NT2/D1 (cell line): ENCODE measurements around the genes NUDT9 and ABCG2.

- RRBS, 2 experiments: no CpG with 5 or more reads among the region's 18 CpGs
These were observed 426.8 kb downstream of the MAPK10 start for GRCh38 chr4:85932743-85933701.

DNA sequence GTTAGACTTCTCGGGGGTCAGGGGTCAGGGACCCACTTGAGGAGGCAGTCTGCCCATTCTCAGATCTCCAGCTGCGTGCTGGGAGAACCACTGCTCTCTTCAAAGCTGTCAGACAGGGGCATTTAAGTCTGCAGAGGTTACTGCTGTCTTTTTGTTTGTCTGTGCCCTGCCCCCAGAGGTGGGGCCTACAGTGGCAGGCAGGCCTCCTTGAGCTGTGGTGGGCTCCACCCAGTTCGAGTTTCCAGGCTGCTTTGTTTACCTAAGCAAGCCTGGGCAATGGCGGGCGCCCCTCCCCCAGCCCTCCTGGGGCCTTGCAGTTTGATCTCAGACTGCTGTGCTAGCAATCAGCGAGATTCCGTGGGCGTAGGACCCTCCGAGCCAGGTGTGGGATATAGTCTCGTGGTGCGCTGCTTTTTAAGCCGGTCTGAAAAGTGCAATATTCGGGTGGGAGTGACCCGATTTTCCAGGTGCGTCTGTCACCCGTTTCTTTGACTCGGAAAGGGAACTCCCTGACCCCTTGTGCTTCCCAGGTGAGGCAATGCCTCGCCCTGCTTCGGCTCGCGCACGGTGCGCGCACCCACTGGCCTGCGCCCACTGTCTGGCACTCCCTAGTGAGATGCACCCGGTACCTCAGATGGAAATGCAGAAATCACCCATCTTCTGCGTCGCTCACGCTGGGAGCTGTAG lies 284.0 kb downstream of the MAPK10 start:
- RRBS, 2 experiments: no CpG with 5 or more reads among the region's 29 CpGs

GRCh38 chr4:86358231-86358837 lies 1.5 kb downstream of the MAPK10 start:
- RRBS, 2 experiments: no CpG with 5 or more reads among the region's 3 CpGs

GRCh38 chr4:86595495-86595908 lies 1.4 kb downstream of the PTPN13 start:
- RRBS, 2 experiments: no CpG with 5 or more reads among the region's 9 CpGs

DNA sequence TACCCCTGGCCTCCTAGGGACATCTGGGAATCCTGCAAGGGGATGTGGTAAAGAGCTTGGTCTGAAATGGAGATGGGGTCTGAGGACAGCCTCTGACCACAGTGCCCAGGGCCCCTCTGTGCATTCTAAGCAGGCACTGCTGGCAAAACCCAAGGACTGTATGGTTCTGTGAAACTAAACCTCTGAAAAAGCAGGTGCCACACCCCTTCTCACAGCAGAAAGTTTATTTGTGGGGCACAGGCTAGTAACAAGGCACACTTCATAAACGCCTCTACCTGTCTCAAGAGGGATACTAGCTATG lies 638 bp upstream of the SLC10A6 start:
- RRBS, 2 experiments: no CpG with 5 or more reads among the region's 1 CpG

- RRBS, 2 experiments: no CpG with 5 or more reads among the region's 3 CpGs
These were observed 55.4 kb downstream of the AFF1 start for GRCh38 chr4:86990139-86990630.

- RRBS, 2 experiments: no CpG with 5 or more reads among the region's 5 CpGs
These were observed 100.0 kb downstream of the AFF1 start for GRCh38 chr4:87034813-87035118.

DNA sequence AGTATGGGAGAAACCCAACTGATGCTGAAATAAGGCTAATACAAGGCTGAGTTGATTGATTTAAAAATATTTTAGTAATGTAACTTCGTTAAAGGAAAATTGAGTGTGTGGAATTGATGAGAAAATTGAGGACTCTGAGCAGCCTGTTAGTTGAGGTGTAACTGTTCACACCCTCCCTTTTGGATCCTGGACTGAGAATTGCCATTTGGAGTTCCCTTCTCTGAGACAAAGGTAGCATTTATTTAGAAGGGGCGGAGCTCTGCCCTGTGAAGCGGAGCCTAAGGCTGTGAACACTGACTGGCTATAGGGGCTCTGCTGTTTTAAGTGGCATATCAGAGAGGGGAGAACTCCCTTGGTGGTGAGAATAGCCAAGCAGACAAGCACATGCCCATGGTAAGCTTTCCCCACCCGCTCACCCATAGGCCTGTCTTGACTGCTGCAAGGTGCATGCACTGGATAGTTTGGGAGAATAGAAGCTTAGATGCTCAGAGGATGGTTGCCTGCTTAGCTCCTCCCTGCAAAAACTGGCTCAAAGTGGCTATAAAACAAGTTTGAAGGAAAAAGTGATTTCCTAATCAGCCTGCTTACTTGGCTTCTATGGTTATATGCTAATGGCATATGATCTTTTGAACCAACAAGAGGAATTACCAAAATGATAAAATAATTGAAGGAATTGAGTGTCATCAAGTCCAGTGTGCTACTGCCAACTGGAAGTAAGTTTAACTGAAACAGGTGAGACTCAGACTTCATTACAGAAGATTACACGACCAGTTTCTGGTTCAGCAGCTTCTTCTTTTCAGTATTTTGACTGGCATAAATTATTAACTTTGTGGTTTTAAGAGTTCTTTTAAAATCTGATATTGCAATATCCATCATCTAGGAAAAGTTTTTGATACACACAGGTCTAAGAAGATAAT lies 108.3 kb downstream of the AFF1 start:
- RRBS, 2 experiments: no CpG with 5 or more reads among the region's 5 CpGs

DNA sequence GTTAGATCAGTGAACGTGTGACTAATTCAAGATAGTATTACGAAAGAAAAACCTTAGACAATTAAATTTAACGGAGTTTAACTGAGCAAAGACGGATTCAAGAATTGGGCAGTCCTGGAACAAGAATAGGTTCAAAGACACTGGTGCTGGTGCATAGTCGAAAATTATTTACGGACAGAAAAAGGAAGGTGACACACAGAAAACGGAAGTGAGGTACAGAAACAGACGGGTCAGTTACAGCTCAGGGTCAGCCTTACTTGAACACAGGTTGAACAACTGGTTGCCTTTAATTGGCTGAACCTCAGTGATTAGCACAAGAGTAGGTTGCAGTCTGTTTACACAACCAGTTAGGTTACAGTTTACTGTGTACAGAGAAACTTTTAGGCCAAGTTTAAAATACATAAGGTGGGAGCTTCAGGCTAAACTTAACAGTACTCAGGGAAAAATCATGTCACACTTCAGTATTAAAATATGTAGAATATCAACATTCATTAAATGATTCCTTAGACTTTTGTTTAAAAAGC lies 31.4 kb downstream of the KLHL8 start:
- RRBS, 2 experiments: no CpG with 5 or more reads among the region's 8 CpGs

DNA sequence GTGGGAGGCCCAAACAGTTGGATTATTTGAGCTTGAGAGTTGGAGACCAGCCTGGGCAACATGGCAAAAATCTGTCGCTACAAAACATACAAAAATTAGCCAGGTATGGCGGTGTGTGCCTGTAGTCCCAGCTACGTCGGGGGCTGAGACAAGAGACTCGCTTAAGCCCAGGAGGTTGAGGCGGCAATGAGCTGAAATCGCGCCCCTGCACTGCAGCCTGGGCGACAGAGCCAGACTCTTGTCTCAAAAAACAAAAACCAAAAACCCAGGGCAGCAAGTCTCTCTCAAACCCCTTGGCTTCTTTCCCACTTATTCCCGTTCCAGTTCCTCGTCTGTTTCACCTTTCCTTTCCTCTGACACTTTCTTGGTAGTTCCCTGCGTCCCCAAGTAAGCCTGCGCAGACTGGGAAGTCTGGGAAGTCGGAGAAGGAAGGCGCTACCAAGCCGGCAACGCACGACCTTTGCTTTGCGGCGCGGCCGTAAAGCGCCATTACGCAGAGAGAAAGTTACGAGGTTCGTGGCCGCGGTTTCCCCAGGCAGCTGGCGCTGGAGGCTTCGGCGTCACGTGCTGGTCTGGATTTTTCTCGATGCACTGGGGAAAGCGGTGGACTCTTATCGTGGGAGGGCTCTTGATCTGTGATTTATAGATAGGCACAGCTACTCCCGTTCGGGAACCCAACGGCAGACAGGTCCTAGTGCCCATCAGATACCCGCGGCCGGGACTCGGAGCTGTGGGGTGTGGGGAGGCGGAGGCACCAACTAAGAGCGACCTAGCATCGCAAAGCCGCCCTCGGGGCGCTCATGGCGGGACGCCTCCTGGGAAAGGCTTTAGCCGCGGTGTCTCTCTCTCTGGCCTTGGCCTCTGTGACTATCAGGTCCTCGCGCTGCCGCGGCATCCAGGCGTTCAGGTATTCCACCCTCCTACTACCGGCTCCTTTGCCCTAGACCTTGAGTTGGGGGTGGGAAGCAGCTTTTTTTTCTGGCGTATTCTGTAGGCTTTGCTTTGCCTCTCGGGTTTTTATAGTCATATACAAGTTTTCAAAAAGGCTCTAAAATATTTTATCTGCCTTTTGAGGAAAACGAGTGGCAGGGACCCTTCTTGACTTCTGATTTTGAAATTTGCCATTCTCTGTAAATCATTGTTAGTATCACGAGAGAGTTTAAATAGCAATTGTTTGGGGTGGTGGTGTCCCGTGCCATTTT lies at the start of gene NUDT9:
Gene NUDT9 (plus strand): TSS at position 468 of the 1,202 bp plus-strand sequence.
- RRBS, 2 experiments: no CpG with 5 or more reads among the region's 63 CpGs

- RRBS, 2 experiments: no CpG with 5 or more reads among the region's 3 CpGs
These were observed 52.2 kb downstream of the SPARCL1 start for GRCh38 chr4:87476899-87477362.

- RRBS, 2 experiments: no CpG with 5 or more reads among the region's 2 CpGs
These were observed 4.7 kb downstream of the SPARCL1 start for GRCh38 chr4:87524353-87524903.

DNA sequence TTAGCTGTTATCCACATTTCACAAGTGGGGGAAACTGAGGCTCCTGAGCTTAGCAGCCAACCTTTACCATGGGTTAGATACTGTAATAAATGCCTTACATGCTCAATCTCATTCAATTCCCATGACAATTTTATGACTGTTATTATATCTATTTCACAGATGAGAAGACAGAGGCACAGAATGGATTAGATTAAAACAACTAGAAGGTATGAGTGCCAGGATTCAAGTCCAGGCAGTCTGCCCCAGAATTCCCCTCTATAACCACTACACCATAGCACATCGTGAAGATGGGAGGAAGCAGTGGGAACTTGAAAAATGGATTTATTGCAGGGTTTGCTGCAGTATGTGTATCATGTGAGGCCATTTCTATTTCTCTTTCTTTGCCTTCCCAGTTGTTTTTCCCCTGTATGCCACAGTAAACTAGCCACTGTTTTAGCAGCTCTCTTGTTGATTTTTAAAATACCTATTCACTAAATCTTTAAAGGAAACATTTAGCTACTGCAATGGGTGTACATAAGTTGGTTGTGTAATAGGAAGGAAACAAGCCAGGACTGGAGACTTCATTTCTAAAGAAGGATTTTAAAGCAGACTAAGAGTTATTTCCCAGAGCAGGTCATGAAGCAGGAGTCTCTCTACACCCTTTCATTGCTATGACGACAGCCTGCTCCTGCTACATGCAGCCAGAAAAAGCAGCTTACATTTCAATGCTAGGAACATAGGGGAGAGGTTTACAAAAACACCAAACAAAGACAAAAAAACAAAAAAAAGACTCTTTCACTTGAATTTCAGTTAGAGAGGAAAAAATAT lies 3.8 kb downstream of the SPARCL1 start:
- RRBS, 2 experiments: no CpG with 5 or more reads among the region's 2 CpGs

- RRBS, 2 experiments: no CpG with 5 or more reads among the region's 5 CpGs
These were observed 2.7 kb downstream of the SPARCL1 start for GRCh38 chr4:87526415-87526876.

- RRBS, 2 experiments: no CpG with 5 or more reads among the region's 5 CpGs
These were observed 32.6 kb downstream of the MEPE start for GRCh38 chr4:87865168-87865874.

DNA sequence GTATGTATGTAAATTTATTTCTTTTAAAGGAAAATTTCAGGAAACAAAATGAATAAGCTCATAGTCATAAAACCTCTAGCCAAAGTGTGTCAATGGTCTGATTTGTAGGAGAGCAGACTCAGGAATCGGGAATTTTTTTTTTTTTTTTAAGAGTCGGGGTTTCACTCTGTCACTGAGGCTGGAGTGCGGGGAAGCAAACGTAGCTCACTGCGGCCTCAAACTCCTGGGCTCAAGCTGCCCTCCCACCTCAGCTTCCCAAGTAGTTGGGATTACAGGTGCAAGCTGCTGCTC lies 2.5 kb downstream of the PKD2 start:
- RRBS, 2 experiments: no CpG with 5 or more reads among the region's 5 CpGs

DNA sequence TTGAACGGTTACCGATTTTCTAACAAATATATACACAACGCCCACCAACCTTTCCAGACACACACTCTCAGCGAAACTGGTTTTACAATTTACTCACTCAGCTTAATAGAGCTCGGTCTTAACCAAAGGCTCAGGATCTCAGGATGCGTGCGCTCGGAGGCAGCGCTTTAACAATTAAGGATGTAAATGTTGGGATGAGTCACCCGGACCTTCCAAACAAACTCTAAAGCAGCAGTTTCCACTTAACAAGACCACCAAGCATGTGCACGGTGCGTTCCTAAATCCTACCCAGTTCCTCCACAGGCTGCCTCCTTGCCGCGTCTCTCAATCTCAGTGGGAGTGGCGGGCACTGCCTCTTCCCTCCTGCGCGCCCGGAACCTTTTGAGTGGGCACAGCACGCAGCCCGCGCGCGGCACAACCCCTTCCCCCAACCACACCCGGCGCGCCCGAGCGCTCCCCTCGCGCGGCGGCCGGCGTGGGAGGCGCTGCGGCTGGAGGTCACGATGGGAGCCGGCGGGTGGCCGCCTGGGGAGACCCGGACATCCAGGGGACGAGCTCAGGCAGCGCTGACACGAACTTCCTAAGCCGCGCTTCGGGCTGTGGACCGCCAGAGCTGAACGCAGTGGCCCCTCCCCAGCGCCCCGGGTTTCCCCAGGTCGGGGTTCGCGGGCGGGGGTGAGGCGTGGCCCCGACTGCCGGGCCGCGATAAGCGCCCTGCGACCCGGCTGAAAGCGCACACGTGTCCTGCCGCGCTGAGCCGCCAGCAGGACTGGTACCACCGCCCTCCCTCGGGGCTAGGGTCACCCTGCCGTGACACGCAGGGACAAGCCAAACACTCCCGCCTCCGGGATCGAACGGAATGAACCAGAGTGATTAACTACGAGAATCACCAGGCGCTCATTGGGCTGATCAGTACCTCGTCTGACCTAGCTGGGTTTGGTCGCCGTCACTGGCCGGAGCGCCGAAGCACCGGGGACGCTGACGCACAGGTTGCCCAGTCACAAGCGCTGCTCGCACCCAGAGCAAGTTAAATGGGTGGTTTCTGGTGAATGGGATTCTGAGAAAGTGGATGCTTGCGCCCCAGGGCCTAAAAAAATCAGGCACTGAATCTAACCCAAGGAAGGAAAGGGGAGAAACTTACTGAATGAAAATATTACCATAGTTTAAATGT lies at the start of gene ABCG2:
Gene ABCG2 (minus strand): TSS at position 351 of the 1,171 bp plus-strand sequence.
- RRBS, 2 experiments: 1% methylated on average over 23 to 32 of the region's 90 CpGs

GRCh38 chr4:88811994-88812923 lies 114.6 kb upstream of the NAP1L5 start:
- RRBS, 2 experiments: no CpG with 5 or more reads among the region's 3 CpGs

GRCh38 chr4:89113409-89114485 lies 2.4 kb downstream of the TIGD2 start:
- RRBS, 2 experiments: no CpG with 5 or more reads among the region's 7 CpGs

DNA sequence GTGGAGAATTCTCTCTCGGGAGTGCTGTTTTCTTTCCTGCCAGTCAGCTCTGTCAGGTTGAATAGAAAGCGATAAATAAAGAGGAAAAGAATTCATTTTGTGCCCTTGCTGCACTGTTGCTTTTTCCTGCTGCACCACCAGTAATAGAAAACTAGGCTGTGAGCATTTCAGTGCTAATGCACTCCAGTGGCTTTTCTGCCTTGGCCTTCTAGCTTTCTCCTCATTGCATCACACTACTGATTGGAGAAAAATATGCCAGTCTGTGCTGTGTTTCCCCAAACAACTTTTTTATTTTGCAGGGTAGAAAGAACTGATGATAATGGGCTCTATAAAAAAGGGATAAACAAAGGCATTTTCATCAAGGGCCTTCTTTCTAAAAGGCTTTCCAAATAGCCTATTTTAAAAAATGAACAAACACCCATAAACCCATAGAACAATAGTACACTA lies 86.4 kb downstream of the GPRIN3 start:
- RRBS, 2 experiments: no CpG with 5 or more reads among the region's 2 CpGs